Hair follicular keratinocyte (primary cell): ENCODE measurements around a stretch of chr13.

GRCh38 chr13:102655111-102655993 is 39.5 kb downstream of the METTL21C start:
- RAMPAGE, long total RNA, result no peak

DNA sequence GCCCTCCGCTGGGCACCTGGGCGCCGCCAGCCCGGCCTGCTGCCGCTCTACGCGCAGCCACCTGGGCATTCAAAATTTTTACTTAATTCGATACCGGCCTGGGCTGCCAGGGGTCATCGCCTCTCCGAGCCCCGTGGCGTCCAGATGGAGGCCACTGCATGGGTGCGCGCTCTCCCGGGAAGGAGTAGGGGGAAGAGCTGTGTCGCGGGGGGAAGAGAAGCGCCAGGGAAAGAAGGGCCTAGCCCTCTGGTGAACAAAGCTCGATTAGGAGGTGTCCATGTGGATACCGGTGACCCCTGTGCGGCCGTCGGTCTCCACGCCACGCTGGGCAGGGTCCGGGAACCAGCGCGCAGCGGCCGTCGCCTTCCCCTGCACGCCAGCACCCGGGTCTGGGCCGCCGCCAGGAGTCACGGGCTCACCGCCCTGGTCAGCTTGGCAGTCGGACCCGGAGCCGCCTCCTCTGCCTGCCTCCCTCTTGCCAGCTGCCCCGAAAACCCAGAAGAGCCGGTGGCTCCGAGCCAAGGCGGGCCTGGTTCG is 731 bp downstream of the BIVM start:
- RAMPAGE, long total RNA, result no peak

- RAMPAGE, long total RNA, result no peak
These were observed 326.5 kb upstream of the DAOA start for GRCh38 chr13:105139354-105139714.

GRCh38 chr13:106095663-106096354 is 439.7 kb downstream of the EFNB2 start:
- RAMPAGE, long total RNA, result no peak

DNA sequence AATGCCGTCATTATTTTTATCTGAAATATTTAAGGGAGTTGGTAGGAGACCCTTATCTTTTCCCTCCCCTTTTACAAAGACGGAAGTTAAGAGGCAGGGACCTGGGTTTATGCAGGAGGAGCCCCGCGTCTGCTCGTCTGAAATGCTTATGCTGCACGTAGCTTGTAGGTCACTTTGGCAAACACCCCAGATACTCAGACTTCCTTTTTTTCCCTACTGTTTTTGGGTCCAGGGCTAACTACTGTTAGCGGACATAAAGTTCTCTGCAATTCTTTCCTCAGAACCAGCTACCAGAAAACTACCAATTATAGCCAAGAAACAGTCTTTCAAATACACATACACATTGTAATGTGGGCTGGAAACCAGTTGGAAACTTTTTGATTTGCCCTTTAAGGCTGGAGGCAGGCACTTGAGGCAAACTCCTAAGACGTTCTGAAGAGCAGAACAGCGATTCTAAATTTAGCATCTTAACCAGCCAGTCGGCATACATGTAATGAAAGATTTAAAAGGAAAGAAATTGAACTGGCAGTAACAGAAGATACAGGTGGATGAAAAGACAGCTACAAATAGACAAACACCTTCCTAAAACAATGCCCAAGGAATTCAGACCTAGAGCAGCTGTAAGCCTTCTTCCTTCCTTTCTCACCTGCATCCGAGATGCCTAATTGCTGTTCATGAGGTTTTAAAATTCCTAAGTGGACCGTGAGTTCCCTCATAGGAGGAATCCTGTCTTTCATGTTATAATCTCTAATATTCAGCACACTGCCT is 50.6 kb downstream of the EFNB2 start:
- RAMPAGE, long total RNA, result no peak

DNA sequence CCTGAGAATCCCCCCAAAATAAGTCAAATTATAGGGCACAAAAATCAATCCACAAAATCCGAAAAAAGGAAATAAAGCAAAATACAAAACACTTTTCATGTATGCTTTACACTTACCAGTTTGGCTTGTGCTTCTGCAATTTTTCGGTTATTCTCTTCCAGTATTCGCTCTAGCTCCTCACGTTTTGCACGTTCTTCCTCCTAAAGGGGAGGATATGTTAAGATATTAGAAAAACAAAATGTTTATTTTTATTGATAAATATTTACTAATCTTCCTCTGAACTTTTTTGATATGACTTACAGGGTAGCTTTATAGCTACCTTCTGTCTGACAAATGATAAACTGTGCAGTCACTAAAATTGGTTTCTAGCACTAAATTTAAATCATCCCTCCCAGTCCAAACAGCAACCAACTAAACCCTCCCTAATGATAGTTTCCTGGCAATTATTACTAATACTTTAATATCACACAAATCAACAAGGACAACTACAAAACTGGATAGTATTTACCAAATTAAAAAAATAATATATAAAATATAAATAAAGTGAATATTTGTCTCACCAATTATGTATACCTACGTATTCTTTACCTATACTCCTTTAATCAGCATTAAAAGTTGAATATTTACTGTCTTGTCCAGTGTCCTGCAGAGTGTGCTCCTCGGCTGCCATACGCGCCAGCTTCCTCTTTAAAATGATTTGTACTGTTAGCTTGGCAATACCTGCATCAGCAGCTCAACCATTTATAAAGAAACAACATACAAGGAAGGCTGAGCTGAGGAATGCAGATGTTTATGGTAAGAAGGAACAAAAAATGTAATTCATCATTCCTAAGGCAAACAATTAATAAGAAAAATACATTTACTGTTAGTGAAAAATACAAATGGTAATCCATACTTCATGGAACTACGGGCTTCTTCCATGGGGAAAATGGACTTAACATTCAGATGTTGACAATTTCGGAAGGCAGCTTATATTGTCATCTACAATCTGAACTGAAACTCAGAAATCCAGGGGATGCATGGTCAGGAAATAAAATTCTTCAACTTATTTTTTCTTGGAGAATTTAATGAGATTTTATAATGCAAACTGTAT is 10.7 kb downstream of the ARGLU1 start:
- RAMPAGE, long total RNA, result no peak

GRCh38 chr13:106586878-106587087 is 18.8 kb upstream of the ARGLU1 start:
- RAMPAGE, long total RNA, result no peak

GRCh38 chr13:106617369-106618034 is 49.6 kb upstream of the ARGLU1 start:
- RAMPAGE, long total RNA, result no peak

- RAMPAGE, long total RNA, result no peak
These were observed 634.7 kb upstream of the ARGLU1 start for GRCh38 chr13:107202449-107203183.

DNA sequence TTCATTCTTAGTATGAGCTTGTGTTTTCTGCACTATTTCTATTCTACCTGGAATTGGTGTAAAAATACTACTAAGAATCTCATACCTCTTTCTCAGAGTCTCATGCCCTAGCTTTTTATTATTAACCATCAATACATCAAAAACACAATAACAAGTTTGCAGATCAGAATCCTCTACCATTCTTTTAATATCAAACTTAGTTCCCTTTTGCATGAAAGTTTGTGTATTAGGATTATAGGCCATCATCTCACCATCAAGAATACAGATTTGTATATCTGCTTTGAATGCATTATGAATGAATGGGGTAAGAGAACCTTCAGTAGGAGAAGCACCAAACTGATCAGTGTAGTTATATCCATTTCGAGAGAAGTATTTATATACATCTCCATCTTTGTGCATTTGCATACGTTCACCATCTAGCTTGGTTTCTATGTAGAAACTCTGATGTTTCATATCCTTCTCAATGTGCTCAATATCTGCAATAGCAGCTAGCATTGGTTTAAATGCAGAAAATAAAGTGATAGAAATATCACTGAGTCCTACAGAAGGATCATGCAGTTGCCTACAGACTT is 5.2 kb downstream of the LIG4 start:
- RAMPAGE, long total RNA, result no peak

DNA sequence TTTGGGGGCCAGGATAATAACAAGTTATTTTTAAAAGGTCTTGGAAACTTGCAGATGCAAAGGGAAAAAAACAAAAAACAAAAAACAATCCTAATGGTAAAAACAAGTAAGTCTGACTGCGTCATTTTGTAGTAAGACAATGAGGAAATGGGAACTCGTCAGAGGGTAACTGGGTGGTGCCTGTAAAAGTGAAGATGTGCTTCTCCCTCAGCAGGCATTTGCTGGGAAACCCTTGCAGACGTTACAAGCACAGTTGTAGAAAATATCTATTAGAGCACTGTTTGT is 2.2 kb upstream of the TNFSF13B start:
- RAMPAGE, long total RNA, result no peak

GRCh38 chr13:108704786-108705567 is 75.6 kb downstream of the MYO16 start:
- RAMPAGE, long total RNA, result no peak

DNA sequence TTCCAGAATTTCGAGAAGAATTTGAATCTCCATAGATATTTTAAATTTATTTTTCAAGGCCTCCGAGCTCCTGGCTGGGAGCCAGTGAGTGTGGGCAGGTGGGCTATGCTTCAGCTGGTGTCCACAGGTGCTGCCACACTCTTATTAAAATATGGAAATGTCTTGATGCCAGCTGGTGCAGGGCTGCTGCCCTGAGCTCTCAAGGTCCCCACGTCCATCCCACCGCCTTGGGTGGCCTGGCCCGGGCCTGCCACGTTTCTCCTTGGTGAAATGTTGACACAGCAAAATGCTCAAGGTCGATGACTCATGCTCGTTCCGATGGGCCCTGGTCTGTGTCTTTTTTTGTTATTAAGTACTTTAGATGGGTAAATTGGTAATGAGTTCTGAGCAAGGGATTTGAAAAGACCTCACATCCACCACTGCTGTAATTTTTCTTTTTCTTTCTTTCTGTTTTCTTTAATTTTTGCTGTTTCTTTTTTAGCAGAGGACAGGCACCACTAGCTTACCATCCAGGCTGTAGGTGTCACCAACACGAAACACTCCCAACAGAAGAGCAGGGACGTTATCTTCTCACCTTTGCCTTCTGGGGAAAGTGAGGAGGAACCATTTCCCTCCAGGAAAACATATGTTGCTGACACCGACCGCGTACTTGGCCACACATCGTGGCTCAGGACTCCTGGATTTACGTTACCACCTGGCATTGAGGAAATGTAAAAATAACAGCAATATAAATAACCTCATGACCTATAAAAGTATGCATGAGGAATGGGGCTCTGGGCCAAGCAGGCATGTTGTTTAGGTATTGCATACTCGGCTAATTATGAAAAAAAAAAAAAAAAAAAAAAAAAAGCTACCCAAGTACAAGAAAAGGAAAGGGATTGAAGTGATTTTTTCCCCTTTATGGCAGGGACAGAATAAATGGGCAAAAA is 524.9 kb downstream of the MYO16 start:
- RAMPAGE, long total RNA, result no peak

- RAMPAGE, long total RNA, result no peak
These were observed 383.4 kb downstream of the IRS2 start for GRCh38 chr13:109402914-109403383.

DNA sequence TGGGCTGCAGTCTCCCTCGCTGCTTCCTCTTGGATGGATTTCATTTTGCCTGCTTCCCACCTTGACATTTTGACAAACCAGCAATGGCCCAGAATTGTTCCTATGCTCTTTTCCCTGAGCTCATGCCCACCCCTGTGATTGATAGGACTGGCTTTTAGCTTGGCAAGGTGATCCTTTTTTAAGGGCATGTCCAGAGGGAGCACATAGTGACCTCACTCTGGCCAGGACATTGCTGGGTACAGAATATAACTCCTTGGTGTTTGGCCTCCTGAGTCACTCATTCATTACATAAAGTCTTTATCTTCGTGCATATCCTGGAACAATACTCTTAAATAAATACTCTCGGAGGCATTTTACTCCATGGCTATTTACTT is 210.2 kb downstream of the IRS2 start:
- RAMPAGE, long total RNA, result no peak

GRCh38 chr13:109720680-109721435 is 65.5 kb downstream of the IRS2 start:
- RAMPAGE, long total RNA, result no peak

GRCh38 chr13:109753325-109754444 is 32.7 kb downstream of the IRS2 start:
- RAMPAGE, long total RNA, result no peak

- RAMPAGE, long total RNA, result no peak
These were observed 29.6 kb downstream of the IRS2 start for GRCh38 chr13:109756703-109757163.

DNA sequence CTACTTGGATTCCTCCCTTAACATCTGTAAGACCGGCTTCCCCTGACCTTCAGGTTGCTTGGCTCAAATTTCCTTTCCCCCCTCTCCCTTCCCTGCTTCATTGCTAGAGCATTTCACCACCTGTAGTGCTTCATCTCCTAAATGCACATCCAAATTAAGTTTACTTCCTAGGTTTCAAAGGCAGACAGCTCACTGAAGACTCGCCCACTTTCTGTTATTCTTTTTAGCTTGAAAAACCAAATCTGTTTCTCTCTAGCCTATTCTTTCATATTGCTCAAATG is 16.9 kb downstream of the IRS2 start:
- RAMPAGE, long total RNA, result no peak

GRCh38 chr13:109770536-109770949 is 15.8 kb downstream of the IRS2 start:
- RAMPAGE, long total RNA, result no peak